ENCODE measurements around the genes PAK4 and LGALS16.

GRCh38 chr19:38743921-38744449 is 289 bp downstream of the CAPN12 start:
- RRBS = 49% methylated on average over 4 of the region's 21 CpGs

DNA sequence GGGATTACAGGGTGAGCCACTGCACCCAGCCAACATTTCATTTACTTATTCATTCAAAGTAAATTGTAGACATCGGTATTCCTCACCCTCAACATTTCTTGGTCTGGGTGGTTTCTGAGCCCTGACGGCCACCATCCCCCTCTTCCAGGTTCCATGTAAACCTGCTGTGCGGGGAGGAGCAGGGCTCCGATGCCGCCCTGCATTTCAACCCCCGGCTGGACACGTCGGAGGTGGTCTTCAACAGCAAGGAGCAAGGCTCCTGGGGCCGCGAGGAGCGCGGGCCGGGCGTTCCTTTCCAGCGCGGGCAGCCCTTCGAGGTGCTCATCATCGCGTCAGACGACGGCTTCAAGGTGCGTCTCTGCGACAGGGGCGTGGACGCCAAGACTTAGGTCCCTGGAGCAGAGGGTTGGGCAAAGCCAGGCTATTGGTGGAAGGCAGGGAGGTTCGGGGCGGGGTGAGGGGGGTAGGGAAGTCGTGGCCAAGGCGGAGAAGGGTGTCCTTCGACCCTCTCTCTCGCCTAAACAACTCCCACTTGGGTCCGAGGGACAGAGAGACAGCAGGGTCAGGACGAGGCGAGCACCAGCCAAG is 1.6 kb downstream of the LGALS7B start:
- RRBS = no CpG with 5 or more reads among the region's 34 CpGs

GRCh38 chr19:38836311-38837486 is 5.1 kb upstream of the ECH1 start:
- RRBS = no CpG with 5 or more reads among the region's 12 CpGs

- RRBS = under 1% methylated on average over 15 of the region's 61 CpGs
Measured at GRCh38 chr19:38851697-38852214, 2.0 kb upstream of the HNRNPL start.

- RRBS = 3% methylated on average over 1 of the region's 19 CpGs
Measured at GRCh38 chr19:38852851-38853399, 3.1 kb upstream of the HNRNPL start.

- RRBS = no CpG with 5 or more reads among the region's 22 CpGs
Measured at GRCh38 chr19:38859635-38860351, 10.0 kb upstream of the HNRNPL start.

DNA sequence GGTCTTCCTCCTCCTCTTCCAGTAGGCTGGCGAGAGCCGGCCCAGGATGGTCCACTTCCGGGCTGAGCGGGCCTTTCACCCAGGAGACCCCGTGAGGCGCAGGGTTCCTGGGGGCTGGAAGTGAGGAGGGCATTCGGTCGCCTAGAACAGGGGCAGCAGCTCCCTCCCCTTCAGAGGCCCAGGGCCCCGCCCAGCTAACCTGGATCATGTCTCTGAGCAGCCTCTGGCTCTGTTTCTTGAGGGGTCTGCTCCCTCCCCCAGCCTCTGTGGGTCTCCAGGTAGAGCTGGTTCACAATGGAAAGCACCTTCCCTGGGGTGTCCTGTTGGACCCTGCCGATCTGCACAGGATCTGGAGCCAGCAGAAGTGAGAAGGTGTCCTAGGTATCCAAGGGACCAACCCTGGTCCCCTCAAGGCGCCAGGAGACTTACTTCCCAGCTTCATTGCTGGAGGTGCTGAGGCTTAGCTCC is 7.2 kb downstream of the RINL start:
- RRBS = no CpG with 5 or more reads among the region's 11 CpGs

DNA sequence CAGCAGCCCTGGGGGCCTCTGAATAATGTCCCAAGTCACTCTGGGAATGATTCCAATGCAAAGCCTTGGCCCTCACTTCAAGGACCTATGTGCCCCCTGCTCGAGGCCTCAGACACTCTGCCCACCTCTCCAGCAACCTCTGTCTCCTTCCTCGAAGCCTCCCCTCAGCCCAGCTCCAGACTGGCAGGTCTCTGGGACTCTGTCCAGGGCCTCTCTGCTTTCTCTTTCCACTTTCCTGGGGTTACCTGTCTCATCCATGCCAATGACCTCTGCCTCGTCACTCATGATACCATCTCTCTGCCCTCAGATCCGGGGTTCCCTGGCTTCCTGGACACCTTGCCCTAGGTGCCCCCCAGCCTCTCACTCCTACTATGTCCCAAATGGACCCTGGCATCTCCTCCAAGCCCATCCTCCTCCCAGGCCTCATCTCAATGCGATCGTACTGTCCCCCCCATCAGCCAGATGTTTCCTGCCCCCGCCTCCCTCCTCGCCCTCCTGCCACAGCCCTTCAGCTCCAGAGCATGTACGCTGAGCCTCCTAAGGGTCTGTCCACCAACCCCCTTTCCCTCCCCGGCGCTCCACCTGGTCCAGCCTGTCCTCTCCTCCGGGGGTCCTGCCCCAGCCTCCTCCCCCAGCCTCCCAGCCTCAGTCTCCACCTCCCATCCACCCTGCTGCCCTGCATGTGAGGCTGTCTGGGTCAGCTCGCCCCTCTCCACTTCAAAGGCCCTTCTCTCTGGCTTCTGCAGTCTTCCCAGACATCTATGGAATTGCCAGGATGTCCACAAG is 4.6 kb downstream of the SIRT2 start:
- RRBS = no CpG with 5 or more reads among the region's 13 CpGs

GRCh38 chr19:38934471-38934893 is 3.7 kb downstream of the MRPS12 start:
- RRBS = no CpG with 5 or more reads among the region's 3 CpGs

DNA sequence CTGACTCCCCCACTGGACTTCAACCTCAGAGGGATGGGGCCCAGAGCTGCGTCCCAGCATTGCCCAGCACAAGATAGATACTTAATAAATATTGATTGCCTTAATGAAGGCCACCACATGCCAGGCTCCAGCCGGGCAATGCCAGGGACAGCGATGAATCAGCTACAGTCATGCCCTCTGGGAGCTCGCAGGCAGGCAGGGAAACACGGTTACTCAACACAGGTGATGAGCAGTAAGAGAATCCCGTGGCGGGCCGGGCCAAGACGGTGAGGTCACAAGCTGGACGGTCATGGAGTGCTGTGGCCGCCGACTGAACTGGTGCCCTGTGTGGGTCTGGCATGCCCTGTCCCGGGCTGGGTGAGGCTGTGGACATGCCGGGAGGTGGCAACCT is 13.3 kb upstream of the PAK4 start:
- RRBS = 11% methylated on average over 8 of the region's 14 CpGs

DNA sequence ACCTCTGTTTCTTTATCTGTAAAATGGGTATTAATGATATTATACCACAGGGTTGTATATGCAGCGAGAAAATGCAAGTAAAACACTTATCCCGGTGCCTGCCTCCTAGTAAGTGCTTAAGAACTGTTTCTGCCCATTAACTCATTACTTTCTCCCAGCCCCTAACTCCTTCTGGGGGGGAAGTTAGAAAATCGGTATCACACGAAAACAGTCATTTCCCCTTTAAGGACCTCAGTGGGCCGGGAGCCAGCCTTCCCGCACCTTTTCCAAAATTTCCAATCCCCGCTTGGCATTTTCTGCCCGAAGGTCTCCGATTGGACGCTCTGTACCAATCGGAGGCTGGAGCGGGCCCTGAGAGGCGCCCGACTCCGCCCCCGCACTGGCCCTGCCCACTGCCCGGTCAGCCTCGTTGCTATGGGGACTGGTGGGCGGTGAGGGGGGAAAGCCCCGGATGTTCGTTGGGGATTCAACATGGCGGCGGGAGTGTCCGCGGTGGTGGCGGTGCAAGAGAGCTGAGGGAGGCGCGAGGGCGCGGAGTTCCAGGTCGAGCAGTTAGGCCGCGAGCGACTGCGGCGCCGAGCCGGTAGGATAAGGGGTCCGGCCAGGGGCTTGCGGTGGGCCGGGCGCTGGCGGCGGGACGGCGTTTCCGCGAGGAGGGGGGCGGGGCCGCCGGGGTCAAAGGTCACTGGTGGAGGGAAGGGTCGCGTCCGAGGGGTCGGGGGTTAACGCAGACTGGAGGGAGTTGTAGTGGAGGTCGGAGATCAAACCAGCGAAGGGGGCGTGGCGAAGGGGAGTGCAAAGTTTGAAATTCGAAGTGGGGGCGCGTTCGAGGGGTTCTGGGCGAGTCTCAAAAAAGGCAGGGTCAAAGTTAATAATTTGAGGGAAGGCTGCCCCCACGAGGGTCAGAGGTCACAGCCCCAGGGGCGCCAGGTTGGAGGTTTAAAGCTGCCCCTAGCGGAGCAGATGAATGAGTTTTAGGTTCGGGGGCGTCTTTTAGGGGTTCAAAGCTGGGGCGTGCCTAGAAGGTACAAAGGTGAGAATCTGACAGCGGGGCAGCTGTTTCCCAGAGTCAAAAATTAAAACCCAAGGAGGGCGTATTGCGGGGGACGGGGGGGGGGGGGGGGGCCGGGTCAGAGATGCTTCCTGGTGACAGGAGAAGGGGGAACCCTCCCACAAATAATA is at the start of gene PAK4:
Gene PAK4 (plus strand): TSS at position 450 of the 1,182 bp plus-strand sequence.
- RRBS = 1% methylated on average over 25 of the region's 76 CpGs

GRCh38 chr19:39145507-39146184 is 20.1 kb downstream of the PAK4 start:
- RRBS = no CpG with 5 or more reads among the region's 16 CpGs

- RRBS = no CpG with 5 or more reads among the region's 18 CpGs
Measured at GRCh38 chr19:39160489-39161275, 35.1 kb downstream of the PAK4 start.

DNA sequence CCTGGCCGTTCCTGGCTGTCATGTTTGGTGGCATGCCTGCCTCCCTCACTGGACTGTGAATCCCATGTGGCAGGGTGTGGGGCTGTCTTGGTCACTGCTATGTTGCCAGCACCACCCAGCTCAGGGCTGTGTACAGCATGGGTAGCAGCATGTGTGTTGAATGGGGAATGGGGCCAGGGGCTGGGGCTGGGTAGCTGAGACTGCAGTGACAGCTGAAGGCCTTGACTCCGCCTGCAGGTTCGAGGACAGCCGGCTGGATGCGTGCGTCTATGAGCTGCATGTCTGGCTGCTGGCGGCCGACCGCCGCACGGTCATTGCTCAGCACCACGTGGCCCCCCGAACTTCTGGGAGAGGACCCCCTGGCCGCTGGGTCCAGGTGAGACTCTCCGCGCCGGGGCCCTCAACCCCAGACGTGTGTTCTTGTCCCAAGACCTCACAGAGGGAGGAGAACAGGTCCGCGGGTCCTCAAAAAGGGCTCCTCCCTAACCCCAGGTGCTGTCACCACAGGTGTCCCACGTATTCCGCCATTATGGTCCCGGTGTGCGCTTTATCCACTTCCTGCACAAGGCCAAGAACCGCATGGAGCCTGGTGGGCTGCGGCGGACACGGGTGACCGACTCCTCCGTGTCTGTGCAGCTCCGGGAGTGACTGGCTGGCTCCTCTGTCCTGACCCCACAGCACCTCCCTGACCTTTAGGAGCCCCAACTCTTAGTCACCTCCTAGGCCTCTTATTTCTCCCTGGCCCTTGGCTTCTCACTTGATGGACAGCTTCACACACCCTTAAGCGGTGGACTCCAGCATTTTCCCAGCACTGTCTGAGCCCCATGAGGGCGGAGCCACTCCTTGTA is 3.6 kb downstream of the NCCRP1 start:
- RRBS = 84% methylated on average over 8 of the region's 33 CpGs

GRCh38 chr19:39363621-39364768 is 21.8 kb downstream of the SAMD4B start:
- RRBS = no CpG with 5 or more reads among the region's 7 CpGs

DNA sequence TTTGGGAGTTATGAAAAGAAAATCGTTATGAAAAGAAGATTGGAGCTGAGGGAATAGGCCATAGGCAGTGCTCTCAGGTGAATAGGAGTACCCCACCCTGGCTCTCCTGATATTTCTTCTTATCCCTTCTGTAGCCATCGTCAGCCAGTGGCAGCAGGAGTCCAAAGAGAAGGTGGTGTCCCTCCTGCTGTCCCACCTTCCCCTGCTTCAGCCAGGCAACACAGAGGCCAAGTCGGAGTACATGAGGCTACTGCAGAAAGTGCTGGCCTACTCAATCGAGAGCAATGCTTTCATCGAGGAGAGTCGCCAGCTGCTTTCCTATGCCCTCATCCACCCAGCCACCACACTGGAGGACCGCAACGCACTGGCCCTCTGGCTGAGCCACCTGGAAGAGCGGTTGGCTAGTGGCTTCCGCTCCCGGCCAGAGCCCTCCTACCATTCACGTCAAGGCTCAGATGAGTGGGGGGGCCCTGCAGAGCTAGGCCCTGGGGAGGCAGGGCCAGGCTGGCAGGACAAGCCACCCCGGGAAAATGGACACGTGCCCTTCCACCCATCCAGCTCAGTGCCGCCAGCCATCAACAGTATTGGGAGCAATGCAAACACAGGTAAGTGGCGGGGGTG is 21.3 kb downstream of the PAF1 start:
- RRBS = no CpG with 5 or more reads among the region's 16 CpGs

DNA sequence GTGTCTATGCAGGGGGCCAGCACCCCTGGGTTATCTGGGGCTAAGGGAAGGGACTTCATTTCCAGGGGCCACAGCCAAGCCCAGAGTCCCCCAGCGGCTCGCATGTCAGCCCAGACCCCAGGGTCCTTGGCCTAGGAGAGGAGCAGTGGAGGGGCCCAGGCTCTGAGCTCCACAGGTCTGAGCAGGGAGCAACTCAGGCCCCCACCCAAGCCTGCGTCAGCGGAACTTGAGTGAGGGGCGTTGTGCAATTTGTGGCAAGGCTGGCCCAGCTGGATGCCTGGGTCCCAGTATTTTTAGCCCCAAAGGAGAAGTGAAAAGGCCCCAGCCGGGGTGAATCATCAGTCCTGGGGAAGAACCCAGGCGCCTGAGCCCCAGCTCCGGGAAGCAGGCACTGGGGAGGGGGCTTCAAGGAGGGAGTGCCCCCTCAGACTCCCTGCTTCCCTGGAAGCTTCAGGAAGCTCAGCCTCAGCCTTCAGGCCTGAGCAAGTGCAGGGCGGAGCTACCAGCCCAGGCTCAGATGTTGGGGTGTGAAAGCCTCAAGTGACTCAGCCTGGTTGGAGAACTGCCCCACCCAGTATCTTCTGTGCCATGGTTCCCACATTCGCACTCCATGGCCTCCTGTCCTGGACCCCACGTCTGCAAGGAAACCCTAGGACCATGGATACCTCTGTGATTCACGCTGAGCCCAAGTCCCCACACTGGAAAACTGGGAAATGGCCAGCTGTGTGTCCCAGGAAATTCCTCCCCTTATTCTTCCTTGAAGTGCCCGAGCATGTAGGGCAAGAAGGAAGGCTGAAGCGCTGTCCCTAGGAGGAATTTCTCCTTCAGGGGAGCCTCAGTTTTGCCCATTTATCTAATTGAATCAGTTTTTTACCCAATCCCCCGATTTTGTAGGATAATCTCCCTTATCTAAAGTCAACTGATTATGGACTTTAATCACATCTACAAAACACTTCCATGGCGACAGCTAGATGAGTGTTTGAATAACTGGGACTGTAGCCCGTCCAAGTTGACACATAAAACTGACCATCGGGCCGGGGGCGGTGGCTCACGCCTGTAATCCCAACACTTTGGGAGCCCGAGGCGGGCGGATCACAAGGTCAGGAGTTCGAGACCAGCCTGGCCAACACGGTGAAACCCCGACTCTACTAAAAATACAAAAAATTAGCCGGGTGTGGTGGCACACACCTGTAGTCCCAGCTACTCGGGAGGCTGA is 7.5 kb downstream of the MED29 start:
- RRBS = 11% methylated on average over 3 of the region's 29 CpGs

GRCh38 chr19:39434348-39434976 is 1.3 kb downstream of the RPS16 start:
- RRBS = no CpG with 5 or more reads among the region's 3 CpGs

DNA sequence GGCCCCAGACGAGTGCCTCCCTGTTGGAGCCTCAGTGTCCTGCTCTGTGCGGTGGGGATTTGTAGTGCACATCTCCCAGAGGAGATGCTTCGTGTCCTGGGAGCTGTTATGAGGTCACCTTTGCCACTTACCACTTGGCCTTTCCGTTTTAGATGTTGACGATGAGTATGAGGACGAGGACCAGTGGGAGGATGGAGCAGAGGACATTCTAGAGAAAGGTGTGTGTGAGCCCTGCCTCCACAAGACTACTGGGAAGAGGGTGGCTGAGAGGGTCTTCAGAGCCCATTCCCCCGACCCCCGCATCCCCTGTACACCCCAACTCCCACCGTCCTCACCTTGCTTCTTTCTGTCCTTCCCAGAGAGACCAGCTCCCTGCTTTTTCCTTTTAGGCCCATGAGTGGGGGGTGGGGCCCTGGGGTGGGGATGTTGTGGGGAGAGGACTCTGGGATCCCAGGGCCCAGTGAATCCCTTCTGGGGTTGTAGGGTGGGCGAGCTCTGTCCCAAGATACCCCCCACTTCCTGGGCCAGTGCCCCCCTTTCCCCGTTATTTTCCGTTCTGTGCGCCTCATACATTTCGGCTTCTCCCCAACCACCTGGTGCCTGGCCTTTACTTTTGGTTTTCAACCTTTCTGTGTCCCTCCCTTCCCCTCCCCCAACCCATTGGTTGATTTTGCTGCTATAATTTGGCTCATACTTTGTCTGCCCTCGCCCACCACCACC is 12.3 kb downstream of the SUPT5H start:
- RRBS = no CpG with 5 or more reads among the region's 15 CpGs

DNA sequence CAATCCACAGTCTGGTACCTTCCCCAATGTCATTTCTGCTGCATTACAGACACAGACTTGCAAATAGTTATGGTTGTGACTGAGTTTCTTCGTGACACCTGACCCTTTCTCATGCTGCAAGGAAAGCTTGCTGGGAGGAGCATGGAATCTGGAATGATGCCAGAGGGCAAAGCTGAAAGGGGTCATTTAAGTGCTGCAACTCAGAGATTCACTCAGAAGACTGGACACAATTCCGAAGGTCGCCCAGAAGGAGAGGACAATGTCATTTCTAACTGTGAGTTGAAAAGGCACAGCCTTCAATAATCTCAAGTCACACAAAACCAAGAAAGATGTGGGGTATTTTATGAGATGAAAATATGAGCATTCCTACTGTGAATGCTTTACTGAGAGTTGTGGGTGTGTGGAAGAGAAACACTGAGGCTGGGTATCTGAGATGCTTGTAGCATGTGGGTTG is at the start of gene LGALS16:
Gene LGALS16 (plus strand): TSS at position 211 of the 454 bp plus-strand sequence.
- RRBS = no CpG with 5 or more reads among the region's 3 CpGs

Data from zone of skin (tissue), 1 donor.